Choroid plexus epithelial cell (primary cell): Measurements from ENCODE around the gene EML4.

- RRBS = under 1% methylated on average over 23 of the region's 97 CpGs
These were observed at the start of gene EML4 for GRCh38 chr2:42168934-42169958. Gene EML4, plus strand, starts transcription at chr2:42169353.

DNA sequence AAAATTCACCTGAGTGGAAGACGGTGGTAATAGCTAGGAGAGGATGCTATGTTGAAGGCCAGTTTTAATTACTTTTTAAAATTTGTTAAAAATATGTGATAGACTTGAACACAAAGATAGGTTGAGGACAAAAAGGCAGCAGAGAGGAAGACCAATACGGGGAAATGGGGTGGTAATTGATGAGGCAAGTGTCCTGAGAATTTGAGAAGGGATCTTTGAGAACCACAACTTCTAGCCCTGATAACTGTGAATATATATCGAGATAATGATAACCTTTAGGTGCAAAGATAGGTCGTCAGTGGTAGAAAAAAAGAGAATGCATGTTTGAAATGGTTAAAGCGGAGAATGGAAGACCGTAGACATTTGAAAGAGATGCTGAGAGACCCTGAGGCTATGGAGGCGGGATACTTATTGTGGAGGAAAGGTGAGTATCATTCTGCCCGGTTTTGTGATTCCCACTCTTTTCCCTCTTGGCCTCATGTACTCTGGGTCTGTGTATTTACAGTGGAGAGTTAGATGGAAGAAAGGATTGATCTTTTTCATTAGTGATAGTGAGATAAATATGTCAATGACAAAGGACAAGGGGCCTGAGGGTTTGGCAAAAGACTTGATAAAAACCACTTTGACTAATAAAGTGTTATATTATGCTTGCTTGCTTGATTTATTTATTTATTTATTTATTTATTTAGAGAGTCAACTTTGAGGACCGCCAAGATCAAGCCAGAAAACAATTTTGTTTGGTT is 78.0 kb downstream of the EML4 start:
- RRBS = no CpG with 5 or more reads among the region's 9 CpGs

DNA sequence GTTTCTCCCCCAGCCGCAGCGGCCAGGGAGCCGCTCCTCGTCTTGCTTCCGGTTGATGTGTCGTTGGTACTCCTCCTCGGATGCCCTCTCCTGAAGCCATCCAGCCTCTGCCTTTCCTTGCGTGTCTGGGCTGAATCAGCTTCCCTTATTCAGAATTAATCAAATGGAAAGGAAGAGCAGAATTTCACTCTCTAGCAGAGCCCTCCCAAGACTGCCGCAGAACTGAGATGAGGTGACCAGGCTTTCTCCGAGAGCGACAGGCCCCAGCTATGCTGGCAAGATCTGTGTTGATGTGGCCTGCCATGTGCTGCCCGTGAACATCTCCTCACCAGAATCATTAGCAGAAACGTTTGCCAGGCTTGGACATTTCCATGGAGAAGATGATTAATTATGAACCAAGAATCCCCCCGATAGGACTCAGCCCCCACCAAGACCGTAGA is 22.8 kb downstream of the COX7A2L start:
- RRBS = no CpG with 5 or more reads among the region's 15 CpGs

GRCh38 chr2:42345782-42346337 is 15.2 kb downstream of the COX7A2L start:
- RRBS = no CpG with 5 or more reads among the region's 8 CpGs

- RRBS = 8% methylated on average over 40 of the region's 128 CpGs
These were observed 998 bp downstream of the KCNG3 start for GRCh38 chr2:42492448-42493520.

DNA sequence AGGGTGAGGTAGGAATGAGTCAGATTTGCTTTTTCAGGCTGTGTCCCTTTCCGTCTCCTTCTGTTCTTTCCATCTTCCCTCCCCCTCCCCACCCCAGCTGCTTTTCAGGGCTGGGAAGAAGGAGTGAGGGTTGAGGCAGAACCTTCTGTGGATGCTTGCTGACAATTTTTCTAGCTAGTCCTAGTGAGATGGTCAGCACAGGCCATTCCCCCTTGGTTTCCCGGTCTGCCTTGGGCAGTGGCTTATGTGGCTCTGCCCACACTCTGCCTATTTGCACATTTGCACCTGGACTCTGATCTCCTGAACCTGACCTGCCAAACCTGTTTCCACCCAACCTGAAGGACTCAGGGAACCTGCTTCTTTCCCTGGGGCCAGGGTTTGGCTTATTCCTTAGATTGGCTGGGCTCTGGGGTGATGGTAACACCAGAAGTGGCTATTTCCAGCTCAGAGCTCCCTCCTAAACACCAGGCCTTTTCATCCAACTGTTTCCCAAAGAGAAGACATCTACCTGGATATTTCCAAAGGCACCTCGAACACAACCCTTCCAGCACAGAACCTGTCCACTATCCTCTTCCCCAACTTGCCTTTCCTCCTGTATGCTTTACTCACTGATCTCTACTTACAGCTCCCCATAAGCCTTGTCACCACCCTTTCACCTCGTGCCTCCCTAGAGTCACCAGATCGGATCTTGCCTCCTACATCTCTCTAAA is 5.9 kb upstream of the MTA3 start:
- RRBS = no CpG with 5 or more reads among the region's 5 CpGs

DNA sequence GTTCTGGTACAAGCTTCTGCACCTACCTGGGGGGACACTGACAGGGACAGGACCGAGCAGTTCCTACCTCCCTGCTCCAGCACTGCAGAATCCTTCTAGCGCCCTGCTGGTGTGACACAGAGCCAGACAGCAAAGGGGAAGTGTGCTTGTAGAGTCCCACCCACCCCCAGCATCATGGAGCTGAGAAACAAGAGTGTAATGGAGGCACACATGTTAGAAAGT is 38.3 kb downstream of the OXER1 start:
- RRBS = no CpG with 5 or more reads among the region's 2 CpGs

GRCh38 chr2:42794258-42794907 is 2.0 kb upstream of the HAAO start:
- RRBS = no CpG with 5 or more reads among the region's 7 CpGs

DNA sequence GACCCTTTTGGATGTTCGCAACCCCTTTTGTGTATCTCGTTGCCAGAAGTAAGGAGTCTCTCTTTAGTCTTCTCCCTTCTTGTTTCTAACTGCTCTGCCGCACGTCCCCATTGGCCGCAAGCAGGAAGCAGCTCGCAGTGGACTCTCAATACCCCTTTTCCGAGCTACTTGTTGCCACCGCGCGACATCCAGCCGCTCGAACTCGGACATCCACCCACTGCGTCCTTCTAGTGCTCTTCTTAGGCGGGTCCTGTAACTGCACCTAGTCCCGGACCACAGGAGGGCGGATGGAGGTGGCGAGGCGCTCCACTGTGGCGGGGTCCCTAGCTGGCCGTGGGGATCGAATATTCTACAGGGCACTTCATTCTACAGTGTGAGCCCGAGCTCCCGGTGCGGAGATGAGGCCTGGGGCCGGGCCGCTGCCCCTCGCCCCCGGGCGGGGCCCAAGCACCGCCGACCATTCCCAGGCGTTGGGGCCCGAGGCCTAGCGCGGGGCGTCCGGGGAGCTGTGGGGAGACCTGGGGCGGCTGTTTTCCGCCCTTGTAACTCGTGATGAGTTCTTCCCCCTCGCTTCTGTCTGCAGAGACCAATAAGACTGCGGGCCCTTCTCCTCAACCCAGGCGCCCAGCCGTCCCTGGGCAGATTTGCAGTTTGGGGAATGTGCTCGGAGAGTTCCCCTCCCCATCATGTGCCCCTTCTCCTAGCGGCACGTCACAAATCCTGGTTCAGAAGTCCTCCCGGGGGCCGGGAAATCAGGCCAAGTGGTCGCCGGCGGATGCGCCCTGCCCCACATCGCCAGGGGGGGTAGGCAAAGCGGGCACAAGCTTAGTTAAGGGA is 18.5 kb upstream of the HAAO start:
- RRBS = 1% methylated on average over 10 of the region's 56 CpGs

DNA sequence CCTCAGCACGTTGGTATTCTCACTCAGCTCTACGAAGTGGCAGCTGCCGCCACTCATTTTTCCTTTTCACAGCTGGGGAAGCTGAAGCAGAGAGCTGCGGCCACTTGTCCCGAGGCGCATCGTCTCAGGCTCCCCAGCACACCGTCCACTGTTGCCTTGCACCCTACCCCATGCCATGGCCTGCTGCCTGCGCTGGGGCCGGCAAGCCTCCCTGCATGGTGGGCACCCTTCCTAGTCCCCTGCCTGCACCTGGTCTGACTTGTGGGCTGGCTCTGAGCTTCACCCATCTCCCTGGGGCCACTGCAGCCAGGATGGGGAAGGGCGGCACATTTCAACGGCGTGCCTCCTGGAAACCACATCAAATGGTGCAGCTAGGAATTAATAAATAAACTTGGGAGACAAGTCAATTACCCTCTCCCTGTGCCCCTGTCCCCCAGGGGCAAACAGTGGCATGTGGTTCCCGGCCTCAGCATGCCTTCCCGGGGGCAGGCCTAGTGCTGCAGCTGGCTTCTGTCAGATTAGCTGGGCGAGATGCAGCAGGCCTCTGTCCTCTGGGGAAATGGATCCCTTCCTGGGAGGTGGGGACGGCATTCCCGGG is 64.7 kb upstream of the HAAO start:
- RRBS = no CpG with 5 or more reads among the region's 18 CpGs

DNA sequence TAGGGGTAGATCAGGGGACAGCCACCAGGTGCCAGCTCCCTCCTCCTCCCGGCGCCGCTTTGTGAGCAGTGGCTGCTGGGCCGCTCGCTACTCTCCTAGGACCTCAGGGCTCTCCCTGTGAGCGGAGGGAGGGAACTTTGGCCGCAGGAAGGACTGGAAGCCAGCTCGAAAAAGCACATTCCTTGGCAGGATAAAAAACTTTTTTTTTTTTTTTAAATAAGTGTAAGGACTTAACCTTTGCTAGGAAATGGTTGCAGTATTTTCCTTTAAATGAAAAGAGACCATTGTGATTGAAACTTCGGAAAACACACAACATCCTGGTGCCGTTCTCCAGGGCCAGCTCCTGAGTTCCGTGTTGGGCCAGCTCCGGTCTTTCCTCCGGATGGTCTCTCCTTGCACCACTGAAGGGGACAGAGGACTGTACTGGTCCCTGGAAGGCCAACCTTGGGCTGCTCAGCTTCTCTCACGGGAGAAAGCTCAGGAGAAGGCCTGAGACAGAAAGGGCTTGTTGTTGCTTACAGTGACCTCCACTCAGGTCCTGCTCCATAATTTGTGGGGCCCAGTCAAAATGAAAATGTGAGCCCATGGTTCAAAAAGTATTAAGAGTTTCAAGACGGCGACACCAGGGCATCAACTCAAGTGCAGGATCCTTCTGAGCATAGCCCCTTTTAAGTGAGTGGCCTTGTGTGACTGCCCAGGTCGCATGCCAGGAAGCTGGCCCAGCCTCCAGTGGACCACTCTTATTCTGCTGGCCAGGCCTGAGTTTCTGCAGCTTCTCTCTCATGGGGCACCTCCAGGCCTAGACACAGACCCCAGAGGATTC is 83.2 kb upstream of the HAAO start:
- RRBS = no CpG with 5 or more reads among the region's 17 CpGs

DNA sequence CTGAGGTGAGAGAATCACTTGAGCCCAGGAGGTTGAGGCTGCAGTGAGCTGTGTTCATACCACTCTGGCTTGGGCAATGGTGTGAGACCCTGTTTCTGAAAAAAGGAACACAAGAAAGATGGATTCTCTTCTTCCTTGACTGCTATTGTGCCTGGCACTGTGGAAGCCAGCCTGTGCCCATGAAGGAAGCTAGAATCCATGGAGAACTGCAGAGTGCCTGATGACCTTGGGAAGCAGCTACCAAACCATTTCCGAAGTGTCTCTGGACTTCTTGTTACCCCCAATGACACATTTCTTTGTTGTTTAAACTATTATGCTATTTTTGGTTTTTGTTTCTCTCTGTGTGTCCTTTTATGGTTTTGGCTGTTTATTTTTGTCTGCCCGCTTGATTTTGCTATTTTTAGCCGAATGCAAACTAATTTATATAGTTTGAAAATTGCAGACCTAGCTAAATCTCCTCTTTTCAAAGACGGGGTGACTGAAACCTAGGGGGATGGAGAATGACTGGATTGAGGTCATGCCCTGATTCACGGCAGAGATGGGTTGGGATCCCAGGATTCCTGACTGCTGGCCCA is 116.1 kb upstream of the HAAO start:
- RRBS = no CpG with 5 or more reads among the region's 5 CpGs

DNA sequence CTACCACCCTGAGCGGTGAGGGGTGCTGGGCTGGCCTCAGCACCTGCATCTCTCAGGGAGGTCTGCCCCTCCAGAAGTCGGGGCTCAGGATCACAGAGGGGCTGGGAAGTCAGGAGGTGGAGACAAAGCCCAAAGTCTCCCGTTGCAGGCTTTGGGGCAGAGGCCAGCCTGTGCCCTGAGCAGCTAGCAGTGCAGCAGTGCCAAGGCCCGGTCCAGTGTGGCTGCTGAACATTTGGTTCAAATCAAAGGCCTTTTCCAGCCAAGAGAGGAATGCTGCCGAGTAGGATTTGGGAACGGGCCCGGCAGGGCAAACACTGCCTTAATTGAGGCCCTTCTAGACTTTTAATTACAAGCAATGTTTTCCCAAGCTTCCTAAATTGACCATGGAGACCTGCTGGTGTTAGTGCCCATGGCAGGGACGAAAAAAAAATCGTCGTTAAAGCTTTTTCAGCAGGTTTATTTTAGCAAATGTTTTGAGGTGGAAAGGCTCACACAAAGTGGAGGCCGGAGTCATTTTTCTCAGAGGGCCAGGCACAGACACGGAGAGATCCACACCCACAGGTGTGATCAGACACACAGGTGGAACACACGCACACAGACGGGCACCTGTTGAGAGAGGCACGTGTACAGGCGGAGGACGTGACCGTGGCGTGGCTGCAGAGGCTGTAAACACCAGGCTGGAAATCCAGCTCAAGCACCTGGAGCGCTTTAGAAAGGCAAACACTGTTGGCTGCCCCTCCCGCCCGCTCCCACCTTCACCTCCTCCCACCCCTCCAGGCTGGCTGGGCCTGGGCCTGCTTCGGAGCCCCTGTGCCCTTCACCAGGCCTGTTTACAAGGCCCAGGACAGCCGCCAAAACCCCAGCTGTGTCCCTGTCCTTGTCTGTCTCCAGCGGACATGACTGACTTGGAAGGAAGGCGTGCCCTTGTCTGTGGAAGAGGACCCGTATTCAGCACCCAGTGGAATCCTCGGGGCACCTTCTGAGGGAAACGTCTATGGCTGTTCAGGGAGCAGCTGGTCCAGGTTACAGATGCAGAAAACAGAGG is 133.9 kb upstream of the HAAO start:
- RRBS = 28% methylated on average over 4 of the region's 29 CpGs

- RRBS = no CpG with 5 or more reads among the region's 11 CpGs
These were observed 164.8 kb upstream of the HAAO start for GRCh38 chr2:42956999-42957739.

DNA sequence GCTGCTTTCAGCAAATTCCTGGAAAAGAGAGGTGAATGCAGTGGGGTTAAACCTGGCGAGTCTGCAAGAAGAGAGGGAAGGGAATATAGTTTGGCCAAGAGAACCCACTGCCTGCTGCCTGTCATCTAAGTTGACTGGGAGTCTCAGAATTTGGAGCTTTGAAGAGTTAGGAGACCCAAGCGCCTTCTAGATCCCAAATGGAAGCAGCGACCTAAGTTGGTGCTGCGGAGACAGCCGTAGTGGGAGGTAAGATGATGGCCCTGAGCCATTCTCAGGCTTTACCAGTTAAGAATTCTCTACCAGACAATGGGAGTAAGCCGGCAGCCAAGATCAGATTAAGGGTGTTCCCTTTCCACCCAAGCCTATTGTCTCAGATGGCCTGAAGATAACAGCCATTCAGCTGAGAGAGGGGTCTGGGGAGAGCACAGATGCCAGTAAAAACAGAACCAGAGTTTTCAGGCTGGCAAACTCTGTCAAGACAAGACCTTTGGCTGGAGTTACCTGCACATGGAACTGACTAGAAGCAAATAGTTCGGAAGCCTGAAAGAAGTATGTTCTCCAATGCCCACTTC is 191.6 kb upstream of the HAAO start:
- RRBS = no CpG with 5 or more reads among the region's 7 CpGs

DNA sequence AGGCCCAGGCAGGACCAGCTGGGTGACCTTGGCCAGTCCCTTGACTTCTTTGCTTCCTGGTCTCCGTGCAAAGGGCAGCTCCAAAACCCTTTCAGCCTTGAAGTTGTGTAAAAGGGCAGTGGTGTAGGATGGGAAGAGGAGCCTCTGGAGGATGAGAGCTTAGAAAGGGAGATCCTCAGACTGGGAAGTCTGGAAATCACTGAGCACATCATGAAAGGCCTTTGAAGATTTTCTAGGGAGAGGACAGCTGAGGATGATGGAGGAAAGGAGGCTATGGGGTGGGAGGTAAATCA is 175.4 kb downstream of the ZFP36L2 start:
- RRBS = no CpG with 5 or more reads among the region's 1 CpG

DNA sequence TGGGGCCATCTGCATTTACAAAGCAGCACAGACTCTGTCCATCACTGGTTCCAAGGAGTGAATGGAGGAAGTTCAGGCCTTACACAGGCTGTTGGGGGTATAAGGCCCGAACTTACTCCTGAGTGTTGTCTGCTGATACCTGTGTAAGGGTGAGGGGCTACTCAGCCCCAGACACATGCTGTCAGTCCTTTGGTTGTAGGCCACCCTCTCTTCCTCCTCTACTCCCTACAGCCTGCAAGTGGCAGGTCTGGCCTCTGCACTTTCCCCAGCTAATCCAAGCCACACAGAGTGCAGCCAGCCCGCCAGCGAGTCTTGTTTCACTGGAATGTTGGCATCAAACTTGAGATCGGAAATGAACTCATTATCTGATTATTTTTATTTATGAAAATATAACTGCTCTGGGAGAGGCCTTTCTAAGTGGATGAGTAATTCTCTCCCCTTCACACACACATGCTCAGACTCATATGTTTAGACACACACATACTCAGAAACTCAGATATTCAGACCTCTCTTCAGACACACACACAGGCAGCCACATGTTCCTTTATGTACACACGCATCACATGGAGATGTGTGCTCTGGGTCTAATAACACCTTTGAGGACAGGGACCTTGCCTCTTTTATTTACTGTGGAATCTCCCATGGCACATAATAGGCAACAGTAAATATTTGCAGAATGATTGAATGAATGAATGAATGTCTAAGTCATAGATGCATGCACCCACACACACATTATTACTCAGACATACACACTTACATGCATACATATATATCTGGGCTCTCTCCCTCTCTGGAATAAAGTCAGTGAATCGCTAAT is 151.3 kb downstream of the ZFP36L2 start:
- RRBS = no CpG with 5 or more reads among the region's 6 CpGs

- RRBS = no CpG with 5 or more reads among the region's 13 CpGs
These were observed 96.7 kb downstream of the ZFP36L2 start for GRCh38 chr2:43129398-43130320.

DNA sequence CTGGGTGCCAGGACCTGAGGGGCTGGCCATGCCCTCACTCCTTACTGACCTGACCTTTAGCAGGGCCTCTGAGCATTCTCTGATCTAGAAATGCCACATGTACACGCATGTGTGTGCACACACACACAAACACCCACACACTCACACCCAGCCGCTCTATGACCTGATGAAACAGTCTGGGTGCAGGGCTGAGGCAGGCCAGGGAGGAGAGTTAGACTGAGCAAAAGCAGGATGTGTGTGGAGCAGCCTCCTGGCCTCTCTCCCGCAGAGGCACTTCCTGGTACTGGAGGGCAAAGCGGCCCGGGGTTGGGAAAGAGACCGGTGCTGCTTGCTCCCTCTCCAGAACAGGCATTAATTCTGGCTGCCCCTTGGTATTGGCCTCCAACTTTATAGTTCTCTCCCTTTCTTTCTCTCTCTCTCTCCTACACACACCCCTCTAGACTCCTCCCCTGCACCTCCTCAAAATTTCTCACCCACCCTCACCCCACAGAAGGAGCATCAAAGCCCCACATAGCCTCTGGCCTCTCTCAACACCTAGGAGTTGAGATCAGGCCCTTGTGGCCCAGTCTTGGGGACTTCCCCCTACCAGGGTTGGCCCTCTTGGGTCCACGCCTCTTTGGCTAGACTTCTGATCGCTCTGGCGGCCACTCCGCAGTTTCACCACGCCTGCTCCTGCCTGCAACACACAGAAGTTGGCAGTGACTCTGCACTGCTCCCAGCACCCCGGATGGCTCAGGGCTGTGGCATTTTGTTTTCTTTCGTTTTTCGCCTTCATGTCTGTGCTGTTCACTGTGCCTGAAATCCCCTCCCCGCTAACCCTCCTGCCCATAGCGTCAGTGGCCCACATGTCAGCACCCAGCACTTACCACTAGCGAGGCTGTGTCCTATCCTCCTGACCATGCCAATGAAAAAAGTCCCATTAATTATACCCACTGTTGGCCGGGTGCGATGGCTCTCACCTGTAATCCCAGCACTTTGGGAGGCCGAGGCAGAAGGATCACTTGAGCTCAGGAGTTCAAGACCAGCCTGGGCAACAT is 67.6 kb downstream of the ZFP36L2 start:
- RRBS = no CpG with 5 or more reads among the region's 20 CpGs

DNA sequence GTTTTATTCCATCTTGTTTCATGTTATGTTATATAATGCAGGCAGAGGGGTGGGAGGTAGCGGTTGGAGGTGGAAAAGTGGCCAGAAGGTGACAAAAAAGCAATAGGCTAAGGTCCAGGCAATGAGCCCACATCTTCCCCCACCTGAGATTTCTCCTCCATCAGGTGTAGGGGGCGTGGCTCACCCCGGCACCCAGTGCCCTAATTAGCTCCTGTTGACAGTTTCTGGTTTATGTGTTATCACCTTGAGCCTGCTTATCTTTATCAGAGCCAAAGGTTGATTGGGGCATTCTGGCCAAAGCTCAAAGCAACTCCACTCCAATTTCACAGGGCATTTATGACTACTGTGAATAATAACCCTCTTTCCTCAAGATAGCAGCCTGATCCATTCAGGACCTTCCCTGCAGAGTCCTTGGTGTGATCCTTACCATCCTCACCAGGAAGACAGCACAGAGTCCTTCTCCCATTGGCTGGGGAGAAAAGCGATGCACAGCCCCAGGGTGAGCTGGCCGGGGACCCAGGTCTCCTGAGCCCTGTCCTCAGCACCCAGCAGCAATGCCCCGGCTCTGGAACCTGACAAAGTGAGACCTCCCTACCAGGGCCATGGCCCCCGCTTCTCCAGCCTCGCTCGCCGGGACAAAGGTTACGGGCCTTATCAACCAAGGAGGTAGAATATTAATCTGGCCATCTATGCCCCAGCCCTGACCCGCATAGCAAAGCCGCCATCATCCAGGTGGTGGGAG is 64.7 kb downstream of the ZFP36L2 start:
- RRBS = 94% methylated on average over 6 of the region's 13 CpGs